Umbilical cord (tissue), 2 donors: ENCODE data around the genes CGA, SPACA1 and GABRR2.

DNA sequence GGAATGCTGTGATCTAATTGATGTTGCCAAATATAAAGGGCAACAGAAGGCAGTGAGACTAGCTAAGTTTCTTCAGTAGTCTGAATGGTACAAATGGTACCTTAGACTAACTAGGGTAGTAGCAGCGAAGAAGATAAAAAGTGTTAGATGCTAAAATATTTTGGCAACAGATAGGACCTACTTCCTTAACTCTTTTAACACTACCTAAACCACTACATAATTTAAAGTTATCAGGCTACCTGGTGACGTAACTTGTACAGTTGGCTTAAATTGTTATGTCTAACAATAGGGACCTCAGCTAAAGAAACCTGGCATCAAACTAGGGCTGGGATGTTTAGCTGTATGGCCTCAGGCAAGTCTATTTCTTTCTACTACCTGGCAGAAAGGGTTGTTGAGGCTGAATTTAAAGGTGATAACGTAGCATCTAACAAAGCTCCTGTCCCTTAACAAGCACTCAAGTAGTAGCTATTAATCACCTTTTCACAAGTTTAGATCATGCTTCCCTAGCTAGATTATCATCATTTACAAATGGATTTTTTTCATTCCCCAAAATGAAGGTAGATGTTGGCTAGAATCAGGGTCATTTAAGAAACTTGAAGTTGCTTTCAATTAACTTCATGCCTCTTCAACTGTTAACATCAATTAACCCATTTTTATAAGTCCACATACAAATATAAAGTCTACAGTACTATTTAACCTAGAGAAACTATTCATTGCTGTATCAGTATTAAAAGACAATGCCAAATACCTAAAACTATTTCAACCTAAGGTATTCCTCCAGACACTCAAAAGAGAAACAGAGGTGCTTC is 11.0 kb downstream of the SYNCRIP start:
- RAMPAGE, long total RNA: no peak

GRCh38 chr6:85636542-85637572 is 5.8 kb downstream of the SYNCRIP start:
- RAMPAGE, long total RNA: no peak

DNA sequence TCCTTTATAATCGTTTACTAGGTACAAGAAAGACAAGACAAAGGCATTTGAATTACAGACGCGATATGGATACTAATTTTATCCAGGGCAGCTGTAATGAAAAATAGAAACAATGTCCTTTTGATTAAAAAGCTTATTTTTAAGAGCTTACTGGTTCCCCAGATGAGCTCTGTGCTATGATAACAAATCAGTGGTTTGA is 1.6 kb upstream of the SYNCRIP start:
- RAMPAGE, long total RNA: no peak

DNA sequence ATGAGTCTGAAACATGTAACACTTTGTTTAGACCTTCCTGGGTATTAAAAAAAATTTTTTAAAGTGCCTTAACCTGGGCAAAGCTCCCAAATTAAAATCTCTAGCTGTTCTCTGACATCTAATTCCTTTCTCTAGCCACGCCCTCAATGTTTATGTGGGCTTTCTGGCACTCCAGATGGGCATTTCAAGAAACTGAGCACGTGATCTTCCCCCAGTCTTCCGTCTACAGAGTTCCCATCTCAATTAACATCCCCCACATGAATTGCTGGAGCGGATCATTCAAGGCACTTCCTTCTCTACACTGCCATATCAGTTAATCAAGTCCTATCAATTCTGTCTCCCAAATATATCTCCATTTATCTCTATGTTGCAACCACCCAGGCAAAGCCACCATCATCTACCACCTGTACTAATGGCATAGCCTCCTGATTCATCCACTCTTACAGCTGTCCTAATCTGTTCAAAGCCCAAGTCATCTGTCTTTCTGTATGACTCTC is 2.6 kb upstream of the SYNCRIP start:
- RAMPAGE, long total RNA: no peak

DNA sequence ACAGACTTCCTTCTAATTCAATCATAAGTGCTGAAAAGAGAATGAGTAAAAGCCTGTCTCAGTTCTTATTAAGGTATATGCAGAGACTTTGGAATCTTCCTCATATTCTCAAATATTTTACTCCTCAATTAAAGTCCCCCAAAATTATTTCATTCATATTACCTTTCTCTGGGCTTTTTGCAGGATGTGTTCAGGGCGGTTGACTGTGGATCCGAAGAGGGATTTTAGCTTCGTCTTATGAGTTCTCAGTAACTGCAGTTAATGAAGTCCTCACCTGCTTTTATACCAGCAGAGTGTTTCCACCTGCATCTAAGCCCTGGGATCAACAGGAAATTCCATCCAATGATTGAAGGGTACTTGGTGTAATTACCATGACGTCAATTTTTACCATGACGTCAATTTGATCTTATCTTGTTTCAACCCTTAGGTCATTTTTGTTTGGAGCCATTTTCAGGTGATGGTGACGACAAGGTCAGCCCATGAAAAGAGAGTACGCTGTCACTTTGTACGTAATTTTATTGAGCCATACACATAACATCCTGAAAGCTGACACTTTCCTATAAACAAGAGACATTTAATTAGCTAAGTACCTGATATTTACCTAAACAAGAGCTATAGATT is at the start of gene CGA:
Gene CGA, minus strand, starts transcription at position 256 of the 621 bp plus-strand sequence.
- RAMPAGE, long total RNA: no peak

DNA sequence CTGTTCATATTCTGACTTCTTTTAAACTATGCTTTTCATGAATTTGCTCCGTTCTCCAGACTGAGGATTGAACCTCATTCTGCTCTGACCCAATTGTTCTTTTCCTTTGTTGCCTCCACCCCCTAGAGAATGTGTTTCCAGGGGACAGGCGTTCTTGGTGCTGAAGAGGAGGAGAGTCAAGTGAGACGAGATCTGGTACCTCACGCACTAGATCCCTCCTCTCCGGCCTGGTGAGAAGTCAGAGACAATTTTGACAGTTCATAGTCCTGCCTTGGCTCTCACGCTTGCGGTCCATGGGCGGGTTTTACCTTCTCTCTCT is 629 bp upstream of the ZNF292 start:
- RAMPAGE, long total RNA: no peak

DNA sequence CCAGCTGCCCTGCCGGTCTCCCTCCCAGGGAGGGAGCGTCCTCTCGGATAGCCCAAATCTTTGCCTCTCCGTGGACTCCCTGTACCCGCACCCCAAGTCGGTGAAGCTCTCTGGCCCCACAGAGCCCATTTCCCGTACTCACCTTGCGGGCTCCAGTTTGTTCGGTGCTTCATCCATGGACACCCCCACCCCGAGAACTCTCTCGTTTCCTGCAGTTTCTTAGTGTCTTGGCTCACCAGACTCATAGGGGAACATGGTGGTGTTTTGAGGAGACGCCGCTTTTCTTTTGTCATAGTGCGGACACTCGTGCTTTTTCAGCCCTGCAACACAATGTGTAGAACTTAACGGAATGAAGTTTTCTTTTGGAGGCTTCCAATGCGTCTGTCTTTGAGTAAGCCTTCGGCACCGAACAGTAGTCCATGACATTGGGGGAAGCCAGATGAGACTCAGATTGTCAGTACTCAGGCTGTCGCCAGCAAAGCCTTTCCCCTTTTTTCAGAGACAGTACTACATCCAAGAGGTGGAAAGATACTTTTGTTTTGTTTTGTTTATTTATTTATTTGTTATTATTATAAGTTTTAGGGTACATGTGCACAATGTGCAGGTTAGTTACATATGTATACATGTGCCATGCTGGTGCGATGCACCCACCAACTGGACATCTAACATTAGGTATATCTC is 476 bp downstream of the SMIM8 start:
- RAMPAGE, long total RNA: no peak

DNA sequence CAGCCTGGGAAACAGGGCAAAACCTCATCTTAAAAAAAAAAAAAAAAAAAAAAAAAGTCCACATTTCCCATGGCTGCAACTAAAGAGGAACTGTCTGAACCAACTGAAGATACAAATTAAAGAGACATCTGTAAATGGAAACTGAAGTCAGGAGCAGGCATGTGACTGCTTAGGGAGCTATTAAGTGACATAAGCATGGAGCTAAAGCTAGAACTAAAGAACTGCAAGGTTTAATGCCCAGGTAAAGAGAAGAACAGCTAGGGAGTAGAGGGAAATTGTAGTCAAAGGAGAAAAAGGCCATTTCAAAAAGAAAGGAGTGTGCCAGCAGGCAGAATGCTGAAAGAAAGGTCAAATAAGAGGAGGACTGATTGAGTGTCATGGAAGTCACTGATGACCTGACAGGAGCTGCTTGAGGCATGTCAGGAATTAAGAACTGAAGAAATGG is 10.6 kb downstream of the AKIRIN2 start:
- RAMPAGE, long total RNA: no peak

GRCh38 chr6:87922027-87922572 is 125.5 kb upstream of the SPACA1 start:
- RAMPAGE, long total RNA: no peak

DNA sequence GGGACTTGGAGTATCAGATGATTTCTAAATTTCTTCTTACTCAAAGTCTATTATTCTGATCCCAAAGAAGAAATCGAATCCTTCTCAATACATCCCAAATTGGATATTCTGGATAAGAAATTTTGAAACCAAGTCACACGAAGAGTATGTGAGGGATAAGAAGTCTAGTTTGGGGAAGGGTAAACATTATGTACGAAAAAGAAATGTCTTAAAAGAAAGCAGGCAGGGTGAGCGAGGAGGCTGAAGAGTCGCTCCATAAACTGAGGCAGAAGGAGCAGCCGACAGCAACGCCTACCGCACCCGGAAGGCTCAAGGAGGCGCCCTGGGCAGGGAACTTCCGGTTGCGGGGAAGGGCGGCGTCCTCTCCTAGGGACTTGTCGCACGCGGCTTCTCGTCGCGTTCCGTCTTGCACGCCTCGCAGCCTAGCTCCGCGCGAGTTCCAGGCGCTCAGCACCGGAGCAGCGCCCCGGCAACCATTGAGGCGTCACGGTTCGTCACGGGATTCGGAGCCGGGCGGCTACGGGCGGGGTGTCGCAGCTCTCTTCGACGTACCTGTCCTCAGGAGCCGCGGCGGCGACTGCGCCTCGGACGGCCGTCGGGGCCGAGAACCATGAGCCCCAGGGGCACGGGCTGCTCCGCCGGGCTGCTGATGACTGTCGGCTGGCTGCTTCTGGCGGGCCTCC is at the start of gene SPACA1:
Gene SPACA1, plus strand, starts transcription at position 546 of the 683 bp plus-strand sequence.
- RAMPAGE, long total RNA: no peak

DNA sequence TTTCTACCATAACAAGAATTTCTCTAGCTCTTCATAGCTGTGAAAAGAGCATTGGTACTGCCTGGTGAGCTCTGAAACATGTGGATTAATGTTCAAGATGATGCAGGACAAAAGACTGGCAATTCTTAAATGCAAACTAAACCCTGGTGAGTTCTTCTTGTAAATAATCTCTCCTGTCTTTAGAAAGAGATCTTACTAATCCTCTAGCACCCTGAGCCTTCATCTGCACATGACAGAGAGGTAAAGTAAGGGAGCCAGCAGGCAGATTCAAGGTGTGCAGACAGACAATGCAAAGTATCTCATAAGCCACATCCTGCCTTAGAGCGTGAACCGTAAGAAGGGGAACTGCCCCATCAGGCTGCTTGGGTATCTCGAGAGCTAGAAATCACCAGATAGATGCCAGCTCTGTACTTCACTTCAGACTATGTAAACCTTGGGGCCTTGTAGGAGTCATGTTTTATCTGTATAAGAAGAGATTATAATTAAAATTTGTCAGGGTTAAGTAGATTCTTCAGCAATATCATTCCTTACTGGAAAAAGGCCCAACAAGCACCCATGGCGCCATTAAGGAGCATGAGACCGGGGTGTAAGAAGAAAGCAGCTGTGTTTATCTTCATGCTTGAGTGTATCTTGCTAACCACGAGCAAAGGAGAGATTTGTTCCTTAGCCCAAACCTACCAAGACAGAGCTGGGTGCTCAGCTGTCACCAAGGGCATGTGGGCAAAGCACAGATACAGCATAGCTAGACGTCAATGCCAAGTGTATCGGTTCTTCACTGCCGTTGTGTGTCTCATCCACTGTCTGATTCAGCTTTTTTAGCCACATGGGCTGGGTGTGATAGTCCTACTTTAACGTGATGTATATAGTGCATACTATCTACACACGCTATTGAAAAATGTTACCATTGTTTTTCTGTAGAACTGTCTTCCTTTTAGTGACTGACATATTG is 24.4 kb downstream of the CNR1 start:
- RAMPAGE, long total RNA: no peak

DNA sequence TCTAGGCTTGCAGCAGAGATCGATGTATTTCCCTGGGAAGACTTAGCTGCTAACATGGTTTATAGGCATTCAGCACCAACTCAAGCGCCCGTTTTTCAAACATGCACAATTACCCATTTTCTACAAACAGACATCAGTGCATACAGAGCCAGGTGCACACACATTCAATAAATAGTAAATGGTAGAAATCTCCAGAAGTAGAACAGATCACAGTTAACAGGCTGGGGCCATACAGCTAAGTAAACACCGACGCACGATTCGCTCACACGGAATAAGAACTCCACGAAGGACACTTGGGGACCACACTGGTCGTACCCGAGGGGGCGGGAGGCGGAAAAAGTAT is 744 bp downstream of the CNR1 start:
- RAMPAGE, long total RNA: no peak

GRCh38 chr6:88167142-88167405 is 927 bp upstream of the CNR1 start:
- RAMPAGE, long total RNA: no peak

GRCh38 chr6:88612528-88613111 is 350.8 kb downstream of the RNGTT start:
- RAMPAGE, long total RNA: no peak

- RAMPAGE, long total RNA: no peak
These were observed 43.3 kb upstream of the PNRC1 start for GRCh38 chr6:89036915-89037977.

- RAMPAGE, long total RNA: no peak
These were observed 4.7 kb downstream of the PNRC1 start for GRCh38 chr6:89085213-89085730.

GRCh38 chr6:89118226-89118498 is 291 bp upstream of the SRSF12 start:
- RAMPAGE, long total RNA: no peak

DNA sequence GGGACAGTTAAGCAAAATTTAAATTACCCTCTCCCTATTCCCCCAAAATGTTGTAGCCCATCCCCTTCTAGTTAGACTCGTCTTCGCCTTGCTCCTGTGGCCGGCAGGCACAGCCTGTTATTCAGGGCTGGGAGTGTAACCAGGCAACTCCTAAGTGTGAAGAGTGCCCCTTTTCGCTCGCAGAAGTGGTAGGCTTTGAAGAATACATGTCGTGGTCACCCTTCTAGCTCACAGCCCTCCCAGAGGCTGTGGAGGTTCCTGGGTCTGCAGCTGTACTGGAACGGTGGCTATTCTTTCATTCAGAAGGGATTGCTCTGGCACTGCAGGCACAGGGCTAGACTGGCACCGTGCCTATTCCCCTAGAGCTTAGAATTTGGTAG is 973 bp upstream of the SRSF12 start:
- RAMPAGE, long total RNA: no peak

DNA sequence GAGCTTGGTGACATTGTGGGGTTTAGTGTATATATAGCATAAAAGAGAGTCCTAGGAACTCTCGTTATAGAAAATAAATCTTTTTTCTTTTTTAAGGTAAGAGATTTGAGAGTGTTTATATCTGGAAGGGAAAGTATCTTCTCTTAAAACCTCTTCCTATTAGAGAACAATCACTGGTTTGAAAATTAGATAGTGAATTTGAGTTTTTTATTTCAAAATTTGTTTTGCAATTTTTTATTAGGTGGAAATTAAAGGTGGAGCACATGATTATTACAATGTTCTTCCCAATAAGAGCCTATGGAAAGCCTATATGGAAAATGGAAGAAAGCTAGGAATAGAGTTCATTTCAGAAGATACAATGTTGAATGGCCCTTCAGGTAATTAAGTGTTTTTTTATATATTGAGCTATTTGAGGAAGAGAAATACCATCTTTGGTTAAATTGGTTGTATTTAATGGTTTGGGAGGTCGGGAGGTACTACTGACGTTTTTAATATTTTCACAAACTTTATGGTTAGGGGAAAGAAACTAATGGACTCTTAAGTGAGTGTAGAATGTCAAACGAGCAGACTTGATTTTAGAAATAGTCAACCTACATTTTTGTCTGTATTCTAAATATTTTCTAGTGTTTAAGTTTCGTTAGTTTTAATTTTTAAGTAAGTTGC is 12.4 kb downstream of the PM20D2 start:
- RAMPAGE, long total RNA: no peak

DNA sequence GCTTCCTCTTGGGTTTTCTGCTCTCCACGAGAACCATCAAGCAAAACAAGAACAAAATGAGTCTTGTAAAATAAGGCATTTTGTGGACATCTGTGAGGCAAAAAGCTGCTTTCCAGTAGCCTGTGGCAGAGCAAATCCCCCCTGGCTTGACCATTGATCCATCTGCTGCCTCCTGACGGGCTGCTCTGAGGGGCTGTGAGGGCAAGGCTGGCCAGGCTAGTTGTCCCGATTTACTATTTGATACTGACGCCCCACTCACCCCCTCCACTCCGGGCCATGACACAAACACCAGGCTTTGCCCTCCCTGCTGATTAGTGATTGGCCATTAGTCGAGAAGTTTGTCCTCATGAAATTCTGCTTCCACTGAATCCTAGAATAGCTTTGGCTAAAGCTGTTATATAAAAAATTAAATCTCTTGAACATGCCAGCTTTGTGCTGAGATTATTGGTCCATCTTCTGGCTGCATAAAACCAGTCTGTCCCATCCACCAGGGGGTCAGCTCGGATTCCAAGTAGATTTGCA is at the start of gene GABRR2:
Gene GABRR2, minus strand, starts transcription at position 213 of the 522 bp plus-strand sequence.
- RAMPAGE, long total RNA: no peak